ENCODE results near the gene CD46.

- RRBS, result 1% methylated on average over 10 of the region's 38 CpGs
Observed at GRCh38 chr1:207751548-207752213, at the start of gene CD46. Gene CD46, plus strand, starts transcription at chr1:207752054.

GRCh38 chr1:207753835-207755018, 2.4 kb downstream of the CD46 start:
- RRBS, result no CpG with 5 or more reads among the region's 10 CpGs

- RRBS, result no CpG with 5 or more reads among the region's 11 CpGs
Observed at GRCh38 chr1:207797298-207798464, 45.8 kb downstream of the CD46 start.

- RRBS, result 56% methylated on average over 2 of the region's 10 CpGs
Observed at GRCh38 chr1:207844997-207845606, 65.8 kb downstream of the CD34 start.

DNA sequence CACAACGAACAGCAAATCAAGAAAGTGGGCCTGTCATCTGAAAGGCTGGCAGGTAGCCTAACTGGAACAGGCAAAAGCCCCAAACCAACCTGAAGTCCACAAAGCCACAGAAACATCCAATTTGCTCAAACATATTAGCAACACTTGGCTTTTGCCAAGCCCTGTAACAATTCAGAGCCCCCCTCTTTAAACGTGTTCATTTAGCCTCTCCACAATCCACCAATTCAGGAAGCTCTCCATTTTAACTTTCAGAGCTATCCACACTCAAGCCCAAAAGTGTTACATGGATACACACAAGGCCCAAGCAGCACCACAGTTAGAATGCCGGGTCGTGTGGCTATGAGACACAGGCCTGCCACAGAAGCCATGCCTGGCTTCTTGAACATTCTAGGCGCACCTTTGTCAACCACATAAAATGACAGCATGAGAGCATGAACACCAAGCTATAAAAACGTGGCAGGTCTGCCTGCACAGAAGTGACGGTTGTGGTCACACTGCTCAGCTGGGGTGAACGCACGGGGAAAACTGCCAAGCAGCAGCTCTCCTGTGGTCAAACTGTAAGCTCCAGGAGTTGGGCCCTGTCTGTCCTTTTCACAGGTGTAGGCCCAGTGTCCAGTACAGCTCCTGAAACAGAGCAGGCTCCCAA, 49.3 kb downstream of the CD34 start:
- RRBS, result no CpG with 5 or more reads among the region's 9 CpGs

- RRBS, result no CpG with 5 or more reads among the region's 9 CpGs
Observed at GRCh38 chr1:207871074-207872006, 39.6 kb downstream of the CD34 start.

GRCh38 chr1:207910111-207910610, 764 bp downstream of the CD34 start:
- RRBS, result 21% methylated on average over 3 of the region's 15 CpGs

DNA sequence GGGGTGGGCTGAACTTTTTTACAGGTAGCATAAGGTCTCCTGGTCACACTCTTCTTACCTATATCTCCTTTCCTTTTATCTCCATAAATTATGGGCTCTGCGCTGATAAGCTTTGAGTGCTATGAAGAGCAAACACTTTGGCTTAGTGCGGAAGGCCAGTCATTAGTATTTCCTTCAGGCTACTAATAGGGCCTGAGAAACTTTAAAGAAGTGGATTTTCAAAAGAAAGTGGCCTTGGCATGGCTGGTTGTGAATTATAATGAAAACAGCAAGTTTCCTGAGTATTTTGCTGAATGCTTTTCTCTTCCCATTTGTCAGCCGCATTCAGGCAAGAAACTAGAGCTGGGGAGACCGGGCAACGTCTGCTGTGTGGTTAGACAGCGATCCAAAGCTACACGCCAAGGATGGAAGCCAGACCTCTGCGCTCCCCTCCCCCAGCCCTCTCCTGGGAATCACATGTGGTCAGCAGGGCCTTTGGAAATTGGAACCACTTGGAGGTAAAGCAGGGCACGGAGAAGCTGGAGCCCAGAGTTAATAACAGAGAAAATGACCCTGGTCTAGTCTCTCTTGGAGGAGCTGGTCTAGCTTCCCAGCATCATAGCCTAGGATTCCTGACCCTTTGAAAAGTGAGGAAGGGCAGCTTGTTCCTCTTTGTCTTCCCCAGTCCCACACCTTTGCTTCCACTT, 114.1 kb upstream of the CD34 start:
- RRBS, result no CpG with 5 or more reads among the region's 9 CpGs

GRCh38 chr1:208029972-208030947, 119.3 kb upstream of the CD34 start:
- RRBS, result no CpG with 5 or more reads among the region's 12 CpGs

DNA sequence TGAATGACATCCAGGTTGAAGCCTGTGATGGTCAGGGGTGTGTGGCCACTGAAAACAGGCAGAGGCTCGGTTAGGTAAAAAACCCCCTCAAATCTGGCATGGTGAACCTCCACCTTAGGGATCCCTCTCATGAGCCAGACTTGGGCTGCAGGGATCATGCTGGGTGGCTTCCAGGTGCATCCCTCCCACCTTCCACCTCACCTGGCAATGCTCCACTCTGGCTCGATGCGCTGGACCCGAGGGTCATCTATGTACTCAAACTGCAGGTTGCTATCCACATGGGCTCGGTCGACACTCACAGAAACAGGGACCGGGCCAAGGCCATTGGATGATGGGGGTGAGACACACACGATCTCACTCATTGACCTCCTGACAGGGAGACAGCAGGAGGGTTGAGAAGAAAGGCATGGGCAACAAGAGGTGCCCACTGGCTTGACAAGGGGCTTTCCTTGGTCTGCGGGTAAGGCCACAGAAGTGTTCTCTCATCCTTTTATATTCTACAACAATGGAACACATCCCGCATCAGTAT, 140.2 kb upstream of the CD34 start:
- RRBS, result no CpG with 5 or more reads among the region's 10 CpGs

DNA sequence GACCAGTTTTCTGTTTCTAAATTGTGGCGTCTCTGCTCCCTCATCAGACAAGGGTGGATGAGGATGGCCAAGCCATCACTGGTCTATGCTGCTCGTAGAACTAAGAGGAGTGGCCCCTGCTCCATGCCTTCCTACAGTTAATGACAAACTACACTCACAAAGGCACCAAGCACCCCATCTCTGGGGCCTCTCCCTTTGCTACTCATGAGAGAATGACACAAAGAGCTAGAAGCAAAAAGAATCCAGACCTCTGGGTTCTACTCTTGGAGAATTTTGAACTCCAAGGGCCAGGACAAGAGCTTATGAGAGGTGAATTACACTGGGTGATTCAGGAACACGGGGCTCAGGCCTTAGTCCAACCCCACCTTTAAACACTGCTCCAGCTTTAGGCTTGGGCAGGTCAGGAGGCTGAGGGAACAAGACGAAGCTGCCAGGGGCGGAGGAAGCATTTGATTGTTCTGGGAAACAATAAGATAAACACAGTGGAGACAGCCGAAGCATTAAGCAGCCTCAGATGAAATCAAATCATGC, 93.5 kb downstream of the PLXNA2 start:
- RRBS, result no CpG with 5 or more reads among the region's 6 CpGs

DNA sequence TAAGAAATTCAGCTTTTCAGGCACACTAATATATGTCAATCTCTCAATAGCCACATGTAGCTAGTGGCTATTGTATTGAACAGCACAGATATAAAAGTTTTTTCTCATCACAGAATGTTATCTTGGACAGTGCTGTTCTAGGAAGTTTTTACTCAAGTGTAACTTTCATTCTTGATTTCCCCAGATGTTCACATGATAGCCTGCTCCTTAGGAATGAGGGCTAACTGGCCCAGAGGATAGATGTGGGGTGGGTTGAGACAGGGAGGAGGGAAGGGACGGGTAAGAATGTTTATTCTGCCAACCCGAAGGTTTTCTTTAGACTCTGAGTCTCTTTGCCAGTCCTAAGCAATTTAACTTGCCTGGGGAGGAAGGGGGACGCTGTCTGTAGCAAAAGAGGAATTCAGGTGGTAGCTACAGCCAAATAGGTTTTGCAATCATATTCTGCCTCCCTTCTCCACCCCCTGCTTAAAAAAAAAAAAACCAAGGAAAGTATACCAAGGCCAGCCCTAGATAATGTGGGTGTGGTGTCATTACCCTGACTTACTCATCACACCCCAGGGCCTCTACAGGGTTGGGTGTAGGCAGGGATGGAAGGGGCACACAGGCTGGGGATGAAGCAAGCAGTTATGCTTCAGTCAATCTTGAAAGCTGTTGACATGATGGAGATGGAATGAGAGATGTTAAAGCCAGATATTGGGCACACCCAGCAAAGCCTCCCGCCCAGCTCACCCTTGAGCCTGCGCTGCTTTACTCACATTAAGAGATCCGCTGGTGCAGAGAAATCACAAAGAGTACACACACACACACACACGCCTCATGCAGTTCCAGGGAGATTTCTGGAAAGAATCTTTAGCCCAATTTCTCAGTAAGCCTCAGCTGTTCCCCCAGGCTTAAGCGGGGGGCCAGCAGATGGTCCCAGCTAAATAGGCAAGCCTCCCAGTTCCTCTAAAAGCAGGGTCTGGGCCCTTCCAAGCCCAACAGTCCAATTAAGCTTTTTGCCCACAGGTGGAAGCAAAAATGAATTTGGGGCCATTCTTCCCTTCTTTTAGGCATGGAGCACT, 59.9 kb downstream of the PLXNA2 start:
- RRBS, result no CpG with 5 or more reads among the region's 8 CpGs

DNA sequence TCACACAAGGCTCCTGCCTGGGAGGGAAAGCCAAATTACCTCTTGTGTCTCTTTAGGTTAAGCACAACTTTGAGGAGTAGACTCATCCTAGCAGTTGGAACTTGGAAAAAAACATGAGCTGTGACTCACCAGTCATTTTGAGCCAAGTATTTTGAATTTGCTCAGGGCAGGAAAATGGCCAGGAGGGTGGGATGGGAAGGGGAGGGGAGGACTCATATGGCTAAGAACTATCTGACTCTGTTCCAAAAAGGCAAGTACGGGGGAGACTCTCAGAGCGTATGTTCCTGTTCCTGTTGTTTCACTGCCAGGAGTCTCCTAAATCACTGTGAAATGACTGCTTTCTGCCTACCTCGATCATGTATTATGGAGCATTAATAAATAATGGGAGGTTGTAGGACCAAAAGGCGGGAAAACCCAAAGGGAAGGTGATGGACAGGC, 214.3 kb upstream of the CAMK1G start:
- RRBS, result no CpG with 5 or more reads among the region's 4 CpGs

DNA sequence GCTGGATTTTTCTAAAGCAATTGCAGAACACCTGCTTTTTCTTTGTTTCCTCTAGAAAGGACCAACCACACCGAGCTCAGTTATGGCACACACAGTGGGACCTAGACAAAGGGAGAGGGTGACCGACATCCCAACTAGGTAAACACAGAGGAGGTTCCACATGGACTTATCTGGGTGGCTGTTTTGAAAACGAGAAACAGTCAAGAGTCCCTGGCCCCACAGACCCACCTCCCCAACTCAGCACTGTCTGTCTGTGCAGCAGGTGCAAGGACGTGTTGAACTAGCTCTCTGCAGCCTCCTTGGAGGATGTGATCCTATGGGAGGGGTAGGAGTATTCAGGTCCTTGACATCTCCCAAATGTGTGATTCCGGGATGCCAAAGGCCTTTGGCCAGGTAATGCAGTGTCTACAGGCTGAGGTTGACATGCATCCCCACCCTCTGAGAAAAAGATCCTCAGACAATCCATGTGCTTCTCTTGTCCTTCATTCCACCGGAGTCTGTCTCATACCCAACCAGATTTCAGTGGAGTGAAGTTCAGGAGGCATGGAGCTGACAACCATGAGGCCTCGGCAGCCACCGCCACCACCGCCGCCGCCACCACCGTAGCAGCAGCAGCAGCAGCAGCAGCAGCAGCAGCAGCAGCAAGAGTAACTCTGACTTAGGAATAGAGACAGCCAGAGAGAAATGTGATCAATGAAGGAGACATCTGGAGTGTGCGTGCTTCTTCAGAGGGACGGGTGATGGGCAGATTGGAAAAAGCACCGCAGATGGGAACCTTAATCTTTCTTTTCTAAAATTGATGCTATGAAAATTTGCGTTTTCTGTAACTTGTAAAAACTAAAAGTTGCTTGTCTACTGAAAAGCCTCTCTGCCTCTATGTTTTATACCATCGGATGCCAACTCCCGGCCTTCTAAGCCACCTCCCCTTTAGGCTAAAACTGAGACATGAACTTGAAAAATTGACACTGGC, 151.5 kb upstream of the CAMK1G start:
- RRBS, result 25% methylated on average over 2 of the region's 18 CpGs

DNA sequence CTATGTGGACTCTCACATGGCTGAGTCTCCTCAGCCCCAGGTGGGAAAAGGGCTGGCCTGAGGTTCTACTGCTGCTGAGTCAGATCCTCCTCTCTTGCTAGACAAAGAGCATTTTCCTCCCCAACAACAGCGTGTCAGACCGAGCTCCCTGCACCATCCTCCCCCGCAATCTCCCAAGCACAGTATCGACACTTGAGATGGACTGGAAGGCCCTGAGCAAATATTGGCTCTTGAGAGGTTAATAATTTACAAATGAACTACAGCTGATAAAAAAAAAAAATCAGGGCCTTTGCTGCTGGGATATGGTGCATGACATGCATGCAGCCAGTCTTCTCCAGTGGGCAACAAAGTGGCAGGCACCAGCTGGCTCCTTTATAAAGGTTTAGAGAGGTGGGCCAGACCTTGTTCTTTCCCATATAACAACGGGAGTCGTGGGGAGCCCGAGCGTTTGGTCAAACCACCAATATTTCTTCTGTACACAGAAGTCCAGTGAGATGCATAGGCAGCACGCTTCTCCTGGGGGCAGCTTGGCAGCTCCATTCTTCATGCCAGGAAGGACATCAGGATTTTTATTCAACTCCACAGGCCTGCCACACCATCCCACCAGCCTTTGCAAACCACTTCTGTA, 55.4 kb upstream of the CAMK1G start:
- RRBS, result no CpG with 5 or more reads among the region's 9 CpGs

GRCh38 chr1:209584086-209584431, 545 bp downstream of the CAMK1G start:
- RRBS, result no CpG with 5 or more reads among the region's 8 CpGs

DNA sequence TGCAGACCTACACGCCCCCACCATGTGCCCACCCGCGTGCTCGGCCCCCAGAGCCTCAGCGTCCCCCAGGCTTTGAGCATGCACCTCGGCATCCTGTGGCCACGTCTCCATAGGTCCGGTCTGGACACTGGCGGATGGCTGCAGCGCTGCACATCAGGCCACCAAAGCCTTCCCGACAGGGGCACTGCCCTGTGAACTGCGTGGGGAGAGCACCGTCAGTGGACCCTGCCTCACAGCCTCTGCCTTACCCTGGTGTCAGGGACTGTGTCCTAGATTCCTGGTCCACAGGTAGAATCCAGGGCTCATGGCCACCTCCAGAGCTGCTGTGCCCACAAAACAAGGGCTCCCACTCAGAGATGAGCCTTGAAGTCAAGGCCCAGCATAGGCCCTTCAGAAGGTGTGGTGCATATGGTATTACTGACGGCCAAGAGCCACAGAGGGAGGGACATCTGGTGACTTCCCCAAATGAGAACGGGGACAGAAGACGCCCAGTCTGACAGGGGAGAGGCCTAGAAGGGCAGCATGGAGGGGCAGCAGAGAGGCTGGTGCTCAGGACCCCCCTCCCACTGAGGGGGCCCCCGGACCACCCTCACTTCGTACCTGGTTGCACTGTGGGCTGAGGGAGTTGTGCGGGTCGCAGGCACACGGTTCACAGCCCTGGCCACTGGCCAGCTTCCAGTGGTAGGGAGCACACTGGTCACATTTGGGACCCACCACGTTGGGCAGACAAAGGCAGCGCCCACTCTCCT, 25.3 kb downstream of the LAMB3 start:
- RRBS, result no CpG with 5 or more reads among the region's 23 CpGs

DNA sequence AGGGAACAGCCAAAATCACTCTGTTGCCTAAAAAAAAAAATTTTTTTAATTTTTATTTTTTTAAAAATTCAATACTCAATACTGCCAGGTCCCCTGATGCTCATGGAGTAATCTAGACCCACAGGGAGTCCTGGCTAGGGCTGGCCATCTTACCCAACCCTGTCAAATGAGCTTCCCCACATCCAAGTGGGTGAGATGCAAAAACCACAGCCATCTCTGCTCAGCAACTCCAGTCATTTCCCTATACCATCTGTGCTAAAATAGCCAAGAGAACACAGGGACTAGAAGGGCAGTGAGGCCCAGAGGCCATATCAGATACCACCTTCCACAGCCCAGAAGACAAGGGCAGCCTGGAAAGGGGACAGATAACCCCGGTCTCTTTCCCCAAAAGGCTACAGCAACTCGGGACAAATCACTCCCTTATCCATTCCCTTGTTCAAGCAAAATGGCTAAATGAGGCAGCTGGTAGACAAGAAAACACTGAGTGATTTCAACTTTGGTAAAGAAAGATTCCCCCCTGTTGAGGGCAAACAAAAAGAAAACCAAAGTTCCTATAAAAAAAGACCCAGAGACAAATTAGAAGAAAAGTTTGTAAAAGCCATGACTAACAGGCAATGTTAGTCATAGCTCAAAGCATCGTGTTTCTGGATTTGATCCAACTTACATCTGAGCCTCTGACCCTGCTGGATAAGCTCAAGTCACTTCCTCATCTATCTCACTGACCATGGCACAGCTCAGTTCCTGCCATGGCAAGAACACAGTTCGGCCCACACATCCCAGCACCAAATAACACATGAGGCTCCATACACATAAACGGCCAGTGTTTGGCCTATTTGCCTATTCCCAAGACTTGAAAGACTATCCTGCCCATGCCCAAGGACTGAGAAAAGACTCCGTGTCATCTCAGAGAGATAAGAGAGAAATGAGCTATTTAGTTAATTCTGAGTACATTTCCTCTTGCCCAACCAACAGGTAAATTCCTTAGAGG, 3.1 kb downstream of the LAMB3 start:
- RRBS, result no CpG with 5 or more reads among the region's 6 CpGs

- RRBS, result no CpG with 5 or more reads among the region's 3 CpGs
Observed at GRCh38 chr1:209667794-209668311, 7.4 kb upstream of the G0S2 start.